Measurements from ENCODE around the genes NISCH and TKT.

- RRBS = no CpG with 5 or more reads among the region's 9 CpGs
These were observed 5.8 kb downstream of the TWF2 start for GRCh38 chr3:52233088-52233695.

- RRBS = no CpG with 5 or more reads among the region's 9 CpGs
These were observed 1.4 kb downstream of the TWF2 start for GRCh38 chr3:52237484-52238124.

DNA sequence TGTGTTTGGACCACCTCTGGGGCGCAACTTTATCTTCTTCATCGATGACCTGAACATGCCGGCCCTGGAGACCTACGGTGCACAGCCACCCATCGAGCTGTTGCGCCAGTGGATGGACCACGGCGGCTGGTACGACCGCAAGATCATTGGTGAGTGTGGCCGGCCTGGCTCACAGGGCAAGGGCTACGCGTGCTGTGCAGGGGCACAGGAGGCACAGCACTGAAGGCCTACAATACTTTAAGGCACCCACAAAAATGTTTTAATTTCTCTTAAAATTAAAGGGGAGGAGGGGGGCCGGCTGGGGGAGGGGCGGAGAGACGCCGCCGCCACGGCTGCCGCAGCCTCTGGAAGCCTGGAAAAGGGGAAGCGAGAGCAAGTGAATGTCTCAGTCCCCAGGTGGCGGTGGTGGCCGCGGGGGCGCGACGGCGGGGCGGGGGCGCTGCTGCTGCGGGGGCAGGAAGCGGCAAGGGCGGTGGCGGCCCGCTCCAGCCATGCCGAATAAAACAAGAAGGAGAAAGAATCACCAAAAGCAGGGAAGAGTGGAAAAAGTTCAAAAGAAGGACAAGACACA is 36.8 kb downstream of the BAP1 start:
- RRBS = no CpG with 5 or more reads among the region's 36 CpGs

- RRBS = 1% methylated on average over 35 of the region's 82 CpGs
These were observed at the start of gene NISCH for GRCh38 chr3:52455268-52456054. NISCH (plus strand) TSS chr3:52455604.

DNA sequence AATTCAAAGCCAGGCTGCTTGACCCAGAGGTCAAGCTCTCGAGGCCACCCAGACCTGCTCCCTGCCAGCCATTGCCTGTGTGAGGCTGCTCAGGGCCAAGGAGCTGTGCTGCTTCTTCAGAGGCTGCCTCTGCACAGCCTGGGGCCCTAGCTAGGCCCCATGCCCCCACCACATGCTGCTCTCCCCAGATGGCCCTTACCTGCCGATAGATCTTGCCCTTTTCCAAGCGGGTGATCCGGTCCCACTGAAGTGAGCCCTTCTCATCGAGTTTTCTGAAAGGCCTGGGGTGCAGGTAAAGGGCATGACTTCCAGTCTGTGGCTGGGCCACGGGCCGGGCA is 6.6 kb downstream of the NT5DC2 start:
- RRBS = 100% methylated on average over 2 of the region's 7 CpGs

- RRBS = no CpG with 5 or more reads among the region's 4 CpGs
These were observed 5.2 kb downstream of the GLT8D1 start for GRCh38 chr3:52700276-52700944.

DNA sequence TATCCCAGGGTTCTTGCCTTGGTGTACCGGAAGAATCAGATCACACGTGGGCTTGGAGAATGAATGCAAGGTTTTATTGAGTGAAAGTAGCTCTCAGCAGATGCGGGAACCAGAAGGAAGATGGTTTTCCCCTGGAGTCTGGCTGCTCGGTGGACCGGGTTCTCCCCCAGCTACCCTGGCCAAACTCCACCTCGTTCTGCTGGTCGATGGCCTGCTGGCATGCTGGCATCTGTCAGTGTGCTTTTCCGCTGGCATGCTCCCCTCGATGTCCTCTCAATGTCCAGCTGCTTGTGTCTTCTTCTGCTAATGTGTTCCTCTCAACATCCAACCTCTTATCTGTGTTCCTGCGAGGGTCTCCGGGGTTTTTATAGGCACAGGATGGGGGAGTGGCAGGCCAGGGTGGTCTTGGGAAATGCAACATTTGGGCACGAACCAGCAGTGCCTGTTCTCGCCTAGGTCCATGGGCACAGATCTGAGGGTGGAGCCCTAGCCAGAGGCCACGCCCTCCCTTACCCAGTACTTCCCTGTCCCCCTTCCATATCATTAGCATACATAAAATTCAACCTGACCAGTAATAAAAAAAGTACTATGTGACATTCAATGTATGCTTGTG is 6.7 kb downstream of the SPCS1 start:
- RRBS = 93% methylated on average over 2 of the region's 14 CpGs

DNA sequence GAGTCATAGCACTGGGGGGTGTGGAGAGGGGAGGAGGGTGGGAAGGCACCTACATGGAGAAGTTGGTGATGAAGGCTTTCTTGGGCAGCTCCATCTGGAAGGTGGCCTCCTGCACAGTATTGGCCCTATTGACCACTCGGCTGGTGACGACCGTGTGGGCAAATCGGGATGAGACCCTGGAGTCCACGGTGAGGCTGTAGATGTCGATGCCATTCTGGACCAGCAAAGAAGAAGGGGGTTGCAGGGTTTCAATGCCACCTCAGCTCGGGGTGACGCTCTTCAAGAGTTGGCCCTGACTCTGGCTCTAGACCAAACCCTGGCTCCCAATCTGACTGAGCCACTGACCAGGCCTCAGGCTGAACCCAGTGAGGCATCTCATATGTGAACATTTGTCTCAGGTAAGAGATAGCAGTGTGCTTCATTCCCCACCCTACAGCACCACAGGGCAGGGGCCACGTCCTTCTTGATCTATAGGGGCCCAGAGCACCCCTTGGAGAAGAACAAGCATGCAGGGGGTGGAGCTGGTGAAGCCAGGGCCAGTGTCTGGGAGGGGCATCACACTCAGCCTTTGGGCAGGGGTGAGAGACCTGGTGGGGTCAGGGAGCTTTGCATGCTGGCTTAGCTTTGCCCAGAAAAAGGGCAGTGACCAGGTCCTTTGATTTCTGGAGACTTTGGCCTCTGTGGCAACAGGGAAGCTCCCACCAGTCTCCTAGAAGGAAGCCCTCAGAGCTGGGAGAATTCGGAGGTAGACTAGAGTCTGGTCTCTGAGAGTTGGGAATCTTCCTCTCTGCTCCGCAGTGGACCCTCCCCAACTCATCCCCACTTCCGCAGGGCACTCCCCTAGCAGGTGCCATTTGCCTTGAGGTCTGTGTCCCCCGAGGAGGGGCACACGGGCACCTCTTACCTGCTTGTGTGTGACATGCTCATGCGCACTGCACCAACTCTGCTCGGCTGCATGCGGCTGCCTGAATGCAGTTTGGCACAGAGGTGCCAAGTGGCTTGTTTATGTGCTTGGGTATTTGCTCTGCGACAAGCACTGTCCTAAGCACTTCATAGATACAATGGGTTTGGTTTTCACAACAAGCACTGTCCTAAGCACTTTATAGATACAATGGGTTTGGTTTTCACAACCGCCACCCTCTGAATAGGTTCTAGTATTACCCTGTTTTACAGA is 1.0 kb downstream of the ITIH4 start:
- RRBS = no CpG with 5 or more reads among the region's 19 CpGs

- RRBS = no CpG with 5 or more reads among the region's 10 CpGs
These were observed 825 bp downstream of the STIMATE start for GRCh38 chr3:52896477-52896969.

DNA sequence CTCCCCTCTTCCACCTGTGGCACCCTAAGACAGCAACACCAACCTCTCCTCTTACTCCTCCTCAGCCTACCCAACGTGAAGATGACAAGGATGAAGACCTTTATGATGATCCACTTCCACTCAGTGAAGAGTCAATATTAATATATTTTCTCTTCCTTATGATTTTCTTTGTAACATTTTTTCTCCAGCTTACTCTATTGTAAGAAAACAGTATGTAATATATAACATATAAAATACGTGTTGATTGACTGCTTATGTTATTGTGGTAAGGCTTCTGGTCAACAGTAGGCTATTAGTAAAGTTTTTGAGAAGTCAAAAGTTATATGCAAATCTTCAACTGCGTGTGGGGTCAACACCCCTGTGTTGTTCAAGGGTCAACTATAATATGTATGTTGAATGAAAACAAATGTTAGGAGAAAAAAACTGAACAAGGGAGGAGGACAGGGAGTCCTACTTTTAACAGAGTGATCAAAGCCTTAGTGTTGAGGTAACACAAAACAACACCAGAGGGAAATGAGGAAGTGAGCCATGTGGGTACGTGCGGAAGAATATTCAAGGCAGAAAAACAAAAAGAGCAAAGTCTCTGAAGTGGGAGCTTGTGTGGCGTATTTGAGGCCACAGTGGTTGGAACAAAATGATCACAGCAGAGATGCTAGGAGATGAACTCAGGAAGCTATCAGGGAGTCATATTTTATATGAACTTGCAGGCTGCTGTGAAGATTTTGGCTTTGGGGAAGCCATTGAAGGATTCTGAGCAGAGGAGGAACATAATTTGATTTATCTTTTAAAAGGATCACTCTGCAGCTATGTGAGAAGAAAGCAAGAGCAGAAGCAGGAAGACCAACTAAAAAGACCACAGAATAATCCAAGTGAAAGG is 62.5 kb downstream of the SFMBT1 start:
- RRBS = no CpG with 5 or more reads among the region's 6 CpGs

- RRBS = no CpG with 5 or more reads among the region's 6 CpGs
These were observed 778 bp upstream of the RFT1 start for GRCh38 chr3:53130864-53131561.

DNA sequence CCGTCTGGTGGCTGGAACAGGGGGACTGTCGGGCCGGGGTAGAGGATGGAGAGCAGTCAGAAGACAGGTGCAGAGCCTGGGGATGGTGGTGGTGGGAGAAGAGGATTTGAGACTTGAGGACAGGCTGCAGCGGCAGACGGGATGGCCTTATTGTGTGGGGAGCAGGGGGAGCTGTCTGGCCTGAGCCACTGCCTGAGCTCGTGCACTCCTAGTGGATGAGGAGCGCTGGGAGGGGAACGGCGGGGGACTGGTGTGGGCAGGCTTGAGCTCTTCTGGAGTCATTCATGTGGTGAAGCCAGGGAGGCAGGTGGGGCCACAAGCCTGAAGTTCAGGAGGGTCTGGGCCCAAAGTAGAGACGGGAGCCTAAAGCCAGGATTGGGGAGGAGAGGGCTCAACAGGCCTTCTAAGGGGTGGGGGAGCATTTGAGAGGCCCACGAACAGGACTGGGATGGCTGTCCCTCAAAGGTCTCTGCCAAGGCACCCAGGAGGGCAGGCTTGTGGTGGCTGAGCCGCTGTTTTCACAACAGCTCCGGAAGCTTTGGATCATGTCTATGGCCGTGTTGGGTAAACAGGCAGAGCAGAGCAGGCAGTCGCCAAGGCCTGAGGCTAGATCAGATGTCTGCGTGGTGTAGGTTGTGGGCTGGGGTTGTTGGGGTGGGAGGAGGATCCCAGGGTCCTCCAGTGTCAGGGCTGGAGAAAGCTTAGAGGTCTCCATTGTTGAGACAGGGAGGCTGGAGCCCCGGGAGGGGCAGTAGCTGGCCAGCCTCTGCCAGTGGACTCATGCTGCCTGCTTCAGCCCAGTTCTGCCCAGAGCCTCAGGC is 8.2 kb downstream of the PRKCD start:
- RRBS = no CpG with 5 or more reads among the region's 17 CpGs

DNA sequence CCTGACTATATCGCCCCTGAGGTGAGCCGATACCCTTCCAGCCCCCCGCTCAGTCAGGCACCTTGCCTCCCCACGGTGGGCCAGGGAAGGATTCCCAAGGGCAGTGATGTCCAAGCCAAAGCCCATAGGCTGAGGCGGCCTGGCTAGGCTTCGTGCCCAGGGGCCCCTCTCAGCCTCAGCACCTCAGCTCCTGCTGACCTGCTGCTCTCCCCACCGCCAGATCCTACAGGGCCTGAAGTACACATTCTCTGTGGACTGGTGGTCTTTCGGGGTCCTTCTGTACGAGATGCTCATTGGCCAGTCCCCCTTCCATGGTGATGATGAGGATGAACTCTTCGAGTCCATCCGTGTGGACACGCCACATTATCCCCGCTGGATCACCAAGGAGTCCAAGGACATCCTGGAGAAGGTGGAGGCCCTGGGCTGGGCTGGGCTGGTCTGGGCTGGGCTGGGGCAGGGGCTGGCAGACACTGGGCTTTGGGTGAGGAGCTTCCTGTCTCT is 27.9 kb downstream of the PRKCD start:
- RRBS = no CpG with 5 or more reads among the region's 13 CpGs

- RRBS = 81% methylated on average over 4 of the region's 11 CpGs
These were observed 32.4 kb downstream of the PRKCD start for GRCh38 chr3:53193337-53193944.

DNA sequence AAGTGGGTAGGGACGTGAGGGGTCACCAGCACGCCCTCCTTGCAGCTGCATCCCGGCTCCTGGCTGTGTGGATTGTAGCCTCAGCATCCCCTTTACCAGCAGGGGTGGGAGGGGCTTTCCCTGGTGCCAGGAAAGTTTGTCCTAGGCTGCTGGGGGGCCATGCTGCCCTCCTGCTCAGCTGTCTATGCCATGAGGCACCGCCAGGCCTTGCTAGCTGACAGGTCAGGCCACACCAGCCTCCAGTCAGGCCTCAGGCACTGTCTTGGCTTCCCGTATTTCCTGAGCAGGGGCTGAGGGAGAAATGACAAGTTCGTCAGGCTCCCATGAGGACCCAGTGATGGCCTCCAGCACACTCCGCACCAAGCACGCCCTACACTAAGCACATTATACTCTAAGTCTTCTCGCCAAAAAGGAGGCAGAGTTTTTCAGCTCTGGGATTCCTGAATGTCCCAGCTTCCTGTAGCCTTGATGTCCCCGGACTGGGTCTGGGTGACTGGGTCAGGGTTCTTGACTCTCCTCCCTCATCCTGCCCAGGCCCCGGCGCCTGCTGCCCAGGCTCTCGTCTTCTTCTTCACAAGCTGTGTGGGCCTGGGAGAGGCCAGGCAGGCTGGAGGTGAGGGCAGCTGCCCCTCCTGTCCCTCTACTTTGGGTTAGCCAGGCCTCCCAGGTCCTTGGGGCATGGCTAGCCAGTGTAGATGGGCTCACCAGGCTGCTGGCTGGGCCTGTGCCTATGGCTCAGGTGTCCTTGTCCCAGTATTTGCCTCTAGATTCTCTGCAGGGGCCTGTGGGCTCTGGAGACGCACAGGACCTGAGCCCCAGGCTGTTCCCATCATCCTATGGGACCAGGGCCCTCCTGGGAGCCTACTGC is 32.0 kb downstream of the TKT start:
- RRBS = 94% methylated on average over 2 of the region's 14 CpGs

DNA sequence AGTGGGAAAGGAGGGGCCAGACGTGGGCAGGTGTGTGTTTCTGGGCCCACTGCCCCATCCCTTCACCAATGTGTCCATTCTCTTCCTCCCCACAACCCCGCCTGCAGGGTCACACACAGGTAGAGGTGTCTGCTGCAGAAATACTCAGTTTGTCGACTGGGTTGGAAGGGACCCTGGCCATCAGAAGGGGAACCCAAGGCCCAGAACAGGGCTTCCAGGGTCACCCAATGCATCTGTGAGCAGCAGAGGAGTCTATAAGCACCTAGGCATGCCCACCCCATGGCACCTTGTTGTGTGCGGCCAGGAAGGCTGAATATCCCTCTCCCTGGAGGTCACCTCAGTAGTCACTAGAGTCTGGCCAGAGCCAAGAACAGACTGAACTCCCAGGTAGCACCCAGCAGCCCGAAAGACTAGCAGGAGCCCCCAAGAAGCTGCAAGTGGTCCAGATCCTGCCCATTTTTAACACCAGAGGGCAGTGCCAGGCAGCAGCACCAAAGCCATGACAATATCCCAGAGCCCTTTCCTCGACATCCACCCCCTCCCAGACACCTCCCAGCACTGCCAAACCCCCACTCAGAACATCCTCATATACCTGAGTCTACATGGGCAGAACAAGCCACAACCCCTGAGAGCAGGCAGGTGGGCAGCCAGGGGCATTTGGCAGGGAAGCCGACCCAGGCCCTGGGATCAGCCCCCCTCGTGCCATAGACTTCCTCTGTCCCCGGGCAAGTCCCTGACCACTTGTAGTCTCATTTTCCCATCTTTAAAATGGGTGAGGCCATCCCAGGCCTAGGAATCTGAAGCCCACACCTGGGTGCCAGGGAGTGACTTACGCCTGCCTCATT is 23.8 kb downstream of the TKT start:
- RRBS = 90% methylated on average over 2 of the region's 10 CpGs

DNA sequence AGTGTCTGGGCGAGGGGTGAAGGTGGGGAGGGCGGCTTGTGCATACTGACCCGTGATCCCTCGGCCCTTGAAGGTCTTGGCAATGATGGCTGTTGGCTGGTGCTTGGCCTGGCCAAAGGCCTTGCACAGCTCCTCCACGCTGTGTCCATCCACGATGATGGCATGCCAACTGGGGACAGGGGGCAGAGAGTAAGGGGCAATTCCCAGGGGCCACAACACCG is 22.8 kb downstream of the TKT start:
- RRBS = no CpG with 5 or more reads among the region's 7 CpGs

GRCh38 chr3:53238037-53238803 is 17.6 kb downstream of the TKT start:
- RRBS = no CpG with 5 or more reads among the region's 7 CpGs

DNA sequence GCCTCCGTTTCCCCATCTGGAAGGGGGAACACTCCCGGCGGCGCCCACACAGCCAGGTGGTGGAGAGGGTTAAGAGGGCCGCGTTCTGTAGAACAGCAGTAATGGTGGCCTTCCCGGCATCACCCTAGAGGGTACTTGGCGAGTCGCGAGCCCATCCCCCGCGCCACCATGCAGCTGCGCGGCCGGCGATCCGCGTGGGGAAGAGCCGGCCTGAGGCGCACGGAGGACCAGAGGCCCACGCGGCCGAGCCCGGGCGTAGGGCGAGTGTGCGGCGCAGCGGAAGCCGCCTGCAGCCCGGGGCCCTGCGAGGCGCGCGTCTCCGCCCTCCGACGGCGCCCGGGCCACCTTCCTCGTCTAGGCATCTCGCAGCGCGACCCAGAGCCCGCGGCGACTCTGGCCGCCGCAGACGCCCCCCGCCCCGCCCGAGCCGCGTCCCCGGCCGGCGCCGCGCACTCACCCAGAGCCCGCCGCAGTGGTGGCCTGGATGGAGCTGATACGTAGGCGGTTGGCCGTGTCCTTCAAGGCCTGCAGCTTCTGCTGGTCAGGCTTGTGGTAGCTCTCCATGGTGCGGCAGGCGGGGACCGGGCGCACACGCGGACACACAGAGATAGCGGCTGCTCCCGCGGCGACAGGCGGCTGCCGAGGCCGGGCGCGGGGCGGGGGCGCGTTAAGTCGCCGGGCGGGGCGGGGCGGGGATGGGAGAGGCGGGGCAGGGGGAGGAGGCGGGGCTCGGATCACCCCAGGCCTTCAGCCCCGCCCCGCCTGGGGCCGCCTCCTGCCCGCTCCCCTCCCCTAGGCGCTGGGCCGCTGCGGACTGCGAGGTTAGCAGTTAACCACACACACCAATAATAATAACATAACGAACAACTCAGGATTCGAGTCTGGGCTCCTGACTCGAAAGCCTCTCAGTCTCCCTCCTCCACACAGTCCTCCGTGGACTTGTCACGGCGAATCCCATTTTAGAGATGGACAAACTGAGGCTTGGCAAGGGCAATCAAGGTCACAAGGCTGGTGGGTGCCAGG is at the start of gene TKT:
Gene TKT, minus strand, starts transcription at position 644 of the 1,023 bp plus-strand sequence.
- RRBS = 1% methylated on average over 58 of the region's 106 CpGs

- RRBS = no CpG with 5 or more reads among the region's 14 CpGs
These were observed 14.3 kb upstream of the TKT start for GRCh38 chr3:53269782-53270788.

Measured in HTR-8/SVneo (cell line).